M059J (cell line): ENCODE results near the genes EIF3D and PVALB.

DNA sequence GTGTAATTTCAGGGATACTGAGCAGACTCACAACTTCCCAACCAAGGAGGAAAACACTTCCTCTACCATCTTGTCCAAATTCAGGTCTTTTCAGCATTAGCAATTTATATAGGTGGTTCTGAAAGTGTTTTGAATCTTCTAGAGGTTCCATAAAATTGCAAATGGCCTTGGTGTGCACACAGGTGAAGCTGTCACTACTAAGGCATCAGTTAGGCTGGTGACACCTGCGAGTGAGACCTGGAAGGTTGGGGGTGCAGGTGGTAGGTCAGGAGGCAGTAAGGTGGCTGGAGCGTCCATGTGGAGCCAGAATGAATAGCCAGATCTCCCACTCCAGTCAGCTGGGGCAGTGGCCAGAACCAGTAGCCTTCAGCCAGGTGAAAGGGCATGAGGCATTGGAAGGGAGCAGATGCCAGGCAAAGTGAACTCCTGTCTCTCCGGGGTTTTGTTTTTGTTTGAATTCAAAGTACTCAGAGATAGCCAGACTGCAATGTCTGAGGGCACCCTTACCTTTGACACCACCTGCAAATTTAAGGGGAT lies 10.0 kb downstream of the APOL1 start:
- RAMPAGE, long total RNA: no peak

- RAMPAGE, long total RNA: no peak
Measured at GRCh38 chr22:36331419-36332010, 56.3 kb downstream of the MYH9 start.

- RAMPAGE, long total RNA: no peak
Measured at GRCh38 chr22:36332640-36333574, 54.9 kb downstream of the MYH9 start.

- RAMPAGE, long total RNA: no peak
Measured at GRCh38 chr22:36348715-36349453, 38.9 kb downstream of the MYH9 start.

GRCh38 chr22:36360837-36361327 lies 26.9 kb downstream of the MYH9 start:
- RAMPAGE, long total RNA: no peak

DNA sequence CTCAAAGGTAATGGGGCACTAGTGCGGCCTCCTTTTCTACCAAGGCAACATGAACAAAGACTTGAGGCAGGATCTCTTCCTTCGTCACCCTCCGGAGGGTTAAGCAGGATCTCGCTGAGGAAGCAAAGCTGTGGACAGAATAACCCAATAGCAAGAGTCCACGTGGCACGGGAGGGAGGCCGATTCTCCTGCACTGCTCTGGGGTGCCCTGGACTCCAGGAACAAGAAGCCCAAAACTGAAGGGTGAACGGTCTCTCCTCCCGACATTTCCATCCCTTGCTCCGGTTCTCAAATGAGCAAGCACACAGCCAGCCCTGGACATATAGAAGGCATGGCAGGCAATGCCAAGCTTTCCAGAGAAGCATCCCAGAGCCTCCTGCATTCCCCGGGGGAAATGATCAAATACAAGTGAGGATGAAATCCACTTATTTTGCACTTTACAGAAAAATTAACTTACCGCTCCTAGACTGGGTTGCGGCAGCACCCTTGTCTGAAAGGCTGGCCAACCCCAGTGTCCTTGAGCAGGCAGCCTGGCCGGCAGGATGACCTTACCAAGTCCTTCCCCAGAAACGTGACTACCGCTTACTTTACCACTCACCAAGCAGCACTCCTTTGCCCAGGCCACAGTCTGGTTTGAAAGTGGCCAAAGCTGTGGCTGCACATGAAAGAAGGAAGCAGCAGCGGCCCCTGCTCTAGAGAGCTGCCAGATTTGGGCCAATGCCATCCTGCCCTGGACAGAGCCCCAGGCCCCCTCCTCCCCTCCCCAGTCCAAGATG lies 20.5 kb downstream of the MYH9 start:
- RAMPAGE, long total RNA: no peak

- RAMPAGE, long total RNA: no peak
Measured at GRCh38 chr22:36385850-36386297, 1.9 kb downstream of the MYH9 start.

DNA sequence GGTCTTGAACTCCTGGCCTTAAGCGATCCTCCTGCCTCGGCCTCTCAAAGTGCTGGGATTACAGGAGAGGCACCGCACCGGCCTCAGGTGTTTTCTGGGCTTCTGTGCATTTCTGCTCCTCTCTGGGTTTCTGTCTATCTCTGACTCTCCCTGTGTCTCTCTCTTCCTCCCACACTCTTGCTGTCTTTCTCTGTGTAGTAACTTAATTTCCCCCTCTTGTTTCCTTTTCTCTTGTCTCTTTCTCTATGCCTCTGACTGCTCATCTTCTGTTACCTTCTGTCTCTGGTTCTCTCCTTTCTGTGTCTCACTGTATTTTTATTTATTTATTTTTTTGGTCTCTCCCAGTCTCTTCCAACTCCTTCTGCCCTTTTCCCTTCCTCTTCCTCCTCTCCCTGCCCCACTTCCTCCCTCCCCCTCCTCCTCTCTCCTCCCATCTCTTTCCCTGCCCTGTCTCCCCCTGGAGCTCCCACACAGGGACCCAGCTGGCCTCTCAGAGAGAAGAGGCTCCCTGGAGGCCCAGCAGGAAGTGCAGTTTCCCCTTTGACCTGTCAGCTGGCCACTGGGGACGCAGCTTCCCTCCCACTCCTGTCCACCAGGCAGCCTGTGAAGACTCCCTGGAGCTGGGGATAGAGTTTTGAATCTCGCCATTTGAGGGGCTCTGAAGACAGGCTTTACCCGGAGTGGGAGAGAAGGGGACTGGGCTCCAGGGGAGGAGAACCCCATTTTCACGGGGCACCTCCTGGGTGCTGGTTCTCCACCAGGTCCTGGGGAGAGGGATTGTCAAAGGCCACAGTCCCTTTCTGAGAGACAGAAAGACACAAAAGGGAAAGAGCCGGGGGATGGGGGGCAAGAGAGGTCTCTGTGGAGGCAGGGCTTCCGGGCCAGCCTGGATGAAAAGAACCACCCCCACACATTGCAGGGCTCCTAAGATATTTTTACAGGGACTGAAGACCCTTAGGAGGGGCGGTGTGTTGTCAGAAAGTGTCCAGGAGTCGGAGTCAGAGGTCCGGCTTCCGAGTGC lies 38.4 kb upstream of the MYH9 start:
- RAMPAGE, long total RNA: no peak

- RAMPAGE, long total RNA: no peak
Measured at GRCh38 chr22:36433154-36434064, 45.6 kb upstream of the MYH9 start.

GRCh38 chr22:36448560-36449229 lies 32.7 kb downstream of the TXN2 start:
- RAMPAGE, long total RNA: no peak

GRCh38 chr22:36455959-36456303 lies 25.5 kb downstream of the TXN2 start:
- RAMPAGE, long total RNA: no peak

DNA sequence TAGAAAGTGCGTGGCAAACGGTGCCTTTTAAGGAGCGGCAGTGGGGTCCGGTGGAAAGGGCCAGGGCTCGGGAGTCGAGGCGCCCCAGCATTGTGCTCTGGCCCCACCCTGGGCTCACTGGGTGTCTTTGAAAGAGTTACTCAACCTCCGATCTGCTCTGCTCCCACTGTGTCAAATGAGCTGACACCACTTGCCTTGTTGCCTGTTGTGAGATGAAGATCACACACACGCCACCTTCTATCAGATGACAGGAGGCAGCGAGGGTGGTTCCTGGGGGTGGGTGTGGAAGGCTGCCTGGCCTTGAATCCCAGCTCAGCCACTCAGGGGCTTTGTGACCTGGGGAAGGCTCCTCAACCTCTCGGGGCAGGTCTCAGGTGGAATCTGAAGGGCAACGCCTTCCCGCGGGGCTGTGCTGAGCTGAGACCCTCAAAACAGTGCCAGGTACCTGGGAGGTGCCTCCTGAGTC lies 15.7 kb downstream of the TXN2 start:
- RAMPAGE, long total RNA: no peak

GRCh38 chr22:36468011-36468442 lies 13.4 kb downstream of the TXN2 start:
- RAMPAGE, long total RNA: no peak

DNA sequence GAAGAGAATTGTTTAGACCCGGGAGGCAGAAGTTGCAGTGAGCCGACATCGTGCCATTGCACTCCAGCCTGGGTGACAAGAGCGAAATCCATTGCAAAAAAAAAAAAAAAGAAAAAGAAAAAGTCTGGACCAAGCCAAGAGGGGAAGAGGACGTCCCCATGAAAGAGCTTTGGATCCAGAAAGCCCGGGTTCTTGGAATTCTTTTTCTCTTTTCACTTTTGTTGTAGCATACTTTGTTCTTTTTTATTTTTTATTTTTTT lies 6.5 kb upstream of the TXN2 start:
- RAMPAGE, long total RNA: no peak

DNA sequence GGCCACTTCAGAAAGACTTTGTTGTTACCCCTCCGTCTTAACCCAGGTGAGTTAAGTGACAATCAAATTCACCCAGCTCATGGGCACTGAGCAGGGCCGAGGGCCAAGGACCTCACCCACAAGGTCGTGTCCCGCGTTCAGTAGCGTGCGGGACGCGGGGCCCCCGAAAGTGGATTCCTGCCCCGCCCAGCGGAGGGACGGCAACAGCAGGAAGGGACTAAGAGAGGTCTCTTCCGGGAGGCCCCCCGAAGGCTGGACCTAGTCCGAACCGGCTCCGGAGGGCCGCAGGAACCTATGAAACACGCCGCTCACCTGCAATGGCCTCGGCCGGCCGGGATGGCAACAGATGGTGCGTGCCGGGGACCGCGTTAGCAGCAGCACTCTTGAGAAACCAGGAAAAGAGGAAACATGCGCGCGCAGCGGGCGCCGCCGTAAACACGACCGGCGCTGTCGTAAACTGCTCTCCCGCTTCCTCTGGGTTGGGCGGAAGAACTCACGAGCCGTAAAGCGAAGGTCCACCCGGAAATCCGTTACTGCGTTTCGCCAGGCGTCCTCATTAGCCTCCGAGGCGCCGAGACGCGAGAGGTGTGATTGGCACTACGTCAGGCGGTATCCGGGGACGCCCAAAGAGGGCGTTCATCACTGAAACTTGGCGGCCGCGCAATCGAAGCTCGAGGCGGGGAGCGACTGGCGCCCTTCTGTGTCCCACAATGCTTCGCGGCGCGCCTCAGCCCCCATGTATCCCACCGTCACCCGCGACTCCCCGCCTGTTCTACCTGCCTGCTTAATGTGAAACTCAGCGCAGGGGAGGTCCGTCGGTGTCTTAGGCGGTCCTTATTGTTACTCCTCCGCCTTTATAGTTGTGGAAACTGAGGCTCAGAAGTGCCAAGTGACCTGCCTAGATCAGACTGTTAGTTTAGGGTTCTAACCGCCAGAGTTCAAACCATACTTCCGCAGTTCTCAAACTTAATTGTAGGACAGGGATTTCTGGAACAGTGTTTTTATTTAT lies at the start of gene EIF3D:
Gene EIF3D, minus strand, starts transcription at position 403 of the 1,009 bp plus-strand sequence.
- RAMPAGE, long total RNA: no peak

GRCh38 chr22:36529773-36530179 lies 810 bp upstream of the EIF3D start:
- RAMPAGE, long total RNA: no peak

DNA sequence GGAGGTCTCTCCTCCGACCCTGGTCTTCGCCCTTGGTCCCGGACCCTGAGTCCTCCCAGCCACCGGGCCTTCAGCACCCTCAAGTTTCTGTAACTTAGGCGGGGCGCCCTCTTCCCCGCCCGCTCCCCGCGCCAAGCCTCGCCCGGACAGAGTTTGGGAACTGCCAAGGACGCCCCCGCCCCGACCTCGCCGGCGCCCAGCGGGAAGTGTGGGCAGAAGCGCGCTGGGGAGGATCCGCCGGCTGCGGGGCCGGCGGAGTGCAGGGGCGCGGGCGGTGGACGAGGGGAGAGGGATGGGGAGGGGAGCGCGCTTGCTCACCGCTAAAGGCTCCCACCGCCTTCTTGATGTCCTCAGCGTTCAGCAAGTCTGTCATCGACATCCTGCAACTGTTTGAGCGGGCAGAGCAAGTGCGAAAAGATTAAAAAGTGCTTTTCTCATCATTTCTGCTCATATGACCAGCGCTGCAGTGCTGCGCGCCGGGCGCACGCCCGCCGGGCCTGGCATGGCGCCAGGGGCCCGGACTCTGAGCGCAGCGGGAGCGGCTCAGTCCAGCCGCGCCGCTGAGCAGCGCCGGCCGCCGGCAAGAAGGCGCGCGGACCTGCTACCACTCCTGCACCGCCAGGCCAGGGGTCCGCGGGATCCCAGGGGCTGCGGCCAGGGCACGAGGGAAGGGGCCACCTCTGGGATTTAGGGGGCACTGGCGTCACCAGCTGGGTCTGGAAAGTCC lies at the start of gene PVALB:
Gene PVALB, minus strand, starts transcription at position 409 of the 727 bp plus-strand sequence.
- RAMPAGE, long total RNA: no peak

DNA sequence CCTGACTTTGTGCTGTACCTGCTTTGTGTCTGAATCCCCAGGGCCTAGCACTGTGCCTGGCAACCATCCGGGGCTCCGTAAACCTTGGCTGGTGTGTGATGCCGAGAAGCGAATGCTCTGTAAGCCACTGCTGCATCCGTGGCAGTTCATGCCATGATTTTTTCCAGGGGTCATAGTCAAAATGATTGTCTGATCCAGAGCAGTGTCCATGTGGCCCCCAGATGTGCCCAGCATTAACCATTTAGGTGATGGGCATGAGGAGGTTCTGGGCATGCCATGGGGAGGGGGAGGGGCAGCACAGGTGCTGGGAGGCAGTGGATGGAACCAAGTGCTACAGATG lies 14.2 kb upstream of the NCF4 start:
- RAMPAGE, long total RNA: no peak

- RAMPAGE, long total RNA: no peak
Measured at GRCh38 chr22:36914516-36914715, 988 bp downstream of the CSF2RB start.

DNA sequence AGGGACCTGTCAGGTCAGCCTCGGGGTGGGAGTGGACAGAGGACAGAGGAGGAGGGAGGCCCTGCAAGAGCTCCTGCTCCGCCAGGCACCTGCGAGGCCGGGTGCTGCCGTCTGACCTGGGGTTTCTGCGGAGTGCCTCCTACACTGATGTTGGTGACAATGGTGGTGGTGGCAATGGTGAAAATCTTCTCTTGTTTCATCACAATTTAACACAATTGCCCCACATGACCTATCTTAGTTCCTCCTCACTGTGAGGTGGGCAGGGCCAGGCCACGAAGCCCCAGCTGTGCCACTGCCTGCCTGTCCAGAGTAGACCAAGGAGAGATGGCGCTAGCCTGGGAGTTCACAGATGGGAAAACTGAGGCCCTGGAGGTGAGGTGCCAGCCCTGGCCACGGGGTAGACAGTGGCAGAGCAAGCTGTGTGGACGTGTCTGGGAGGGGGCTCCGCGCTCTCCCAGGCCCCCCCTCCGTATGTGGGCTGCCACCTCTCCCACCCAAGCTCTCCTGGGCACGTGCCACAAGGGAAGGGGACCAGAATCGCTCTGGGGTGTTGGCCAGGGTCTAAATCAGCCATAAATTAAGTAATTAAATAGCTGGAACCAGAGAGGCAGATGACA lies 10.1 kb downstream of the CSF2RB start:
- RAMPAGE, long total RNA: no peak